Fibroblast of villous mesenchyme (primary cell): Measurements from ENCODE around the gene MTERF4.

DNA sequence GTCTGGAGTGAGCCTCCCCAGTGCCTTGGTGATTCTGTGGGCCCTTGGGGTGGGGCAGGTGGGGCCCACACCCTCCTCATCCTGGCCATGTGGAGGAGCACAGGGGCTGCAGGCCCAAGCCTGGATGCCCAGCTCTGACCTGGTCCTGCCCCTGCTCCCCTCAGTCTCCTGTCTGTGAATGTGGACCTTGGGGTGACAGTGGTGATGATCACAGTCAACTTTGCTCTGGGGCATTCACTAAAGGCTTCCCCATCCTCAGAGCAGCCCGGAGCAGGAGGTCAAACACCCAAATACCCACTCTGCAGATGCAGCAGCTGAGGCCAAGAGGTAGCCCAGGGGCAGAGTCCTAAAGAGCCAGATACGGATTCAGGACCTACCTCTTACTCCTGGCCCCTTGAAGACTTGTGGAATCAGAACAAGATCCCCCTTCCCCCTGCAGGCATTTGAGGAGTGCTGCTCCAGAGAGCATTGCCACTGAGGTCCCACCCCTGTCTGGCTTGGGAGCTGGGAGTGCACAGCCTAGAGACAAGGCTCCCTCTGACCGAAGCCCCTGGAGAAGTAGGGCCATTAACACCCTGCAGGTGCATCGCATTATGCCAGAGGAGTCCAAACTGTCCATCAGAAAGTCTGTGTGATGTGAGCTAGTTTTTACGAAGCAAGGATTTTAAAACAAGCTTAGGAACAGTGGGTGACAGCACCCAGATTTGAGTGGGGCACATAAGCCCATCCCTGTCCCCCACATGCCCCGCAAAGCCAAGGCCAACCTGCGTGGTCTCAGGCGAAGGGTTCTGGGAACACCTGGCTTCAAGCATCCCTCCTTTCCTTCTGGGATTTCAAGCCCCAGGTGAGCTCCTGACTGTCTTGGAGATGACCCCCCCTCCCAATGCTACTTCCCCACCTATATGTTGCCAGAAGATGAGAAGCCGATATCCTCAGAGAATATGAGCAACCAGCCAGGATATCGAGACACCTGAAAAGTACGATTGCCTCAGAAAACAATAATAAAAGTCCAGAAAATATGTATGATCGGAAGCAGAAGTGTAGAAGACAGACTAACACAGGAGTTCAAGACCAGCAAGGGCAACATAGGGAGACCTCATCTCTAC is 48.4 kb downstream of the MTERF4 start:
- CAGE, long polyA plus RNA = no peak

GRCh38 chr2:241063279-241064357 is 38.5 kb downstream of the MTERF4 start:
- CAGE, long polyA plus RNA = no peak

- CAGE, long polyA plus RNA = no peak
These were observed 21.5 kb downstream of the MTERF4 start for GRCh38 chr2:241080344-241081161.

- CAGE, long polyA plus RNA = no peak
These were observed 17.3 kb downstream of the MTERF4 start for GRCh38 chr2:241084652-241085296.

GRCh38 chr2:241102180-241102993 is at the start of gene MTERF4:
Gene MTERF4, minus strand, starts transcription at chr2:241102287.
- CAGE, long polyA plus RNA = no peak

DNA sequence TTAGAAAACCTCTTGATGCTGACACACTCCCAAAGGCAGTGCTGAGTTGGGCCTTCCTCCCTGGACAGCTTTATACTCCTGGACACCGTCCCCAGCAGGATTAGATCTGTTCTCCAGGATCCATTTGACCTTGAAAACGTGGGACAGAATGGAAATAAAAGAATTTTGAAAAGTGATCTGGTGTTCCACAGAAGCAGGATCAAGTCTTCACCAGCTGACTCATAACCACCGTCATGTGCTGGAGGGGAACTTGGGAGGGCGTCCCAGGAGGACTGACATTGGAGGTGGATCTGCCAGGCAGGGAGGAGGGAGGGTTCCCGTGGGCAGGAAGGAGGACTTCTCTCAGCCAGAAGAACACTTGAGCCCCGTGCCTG is 11.2 kb downstream of the PPP1R7 start:
- CAGE, long polyA plus RNA = no peak

GRCh38 chr2:241262449-241263199 is 52.8 kb downstream of the HDLBP start:
- CAGE, long polyA plus RNA = no peak

- CAGE, long polyA plus RNA = no peak
These were observed 1.0 kb downstream of the SEPTIN2 start for GRCh38 chr2:241316811-241317114.

DNA sequence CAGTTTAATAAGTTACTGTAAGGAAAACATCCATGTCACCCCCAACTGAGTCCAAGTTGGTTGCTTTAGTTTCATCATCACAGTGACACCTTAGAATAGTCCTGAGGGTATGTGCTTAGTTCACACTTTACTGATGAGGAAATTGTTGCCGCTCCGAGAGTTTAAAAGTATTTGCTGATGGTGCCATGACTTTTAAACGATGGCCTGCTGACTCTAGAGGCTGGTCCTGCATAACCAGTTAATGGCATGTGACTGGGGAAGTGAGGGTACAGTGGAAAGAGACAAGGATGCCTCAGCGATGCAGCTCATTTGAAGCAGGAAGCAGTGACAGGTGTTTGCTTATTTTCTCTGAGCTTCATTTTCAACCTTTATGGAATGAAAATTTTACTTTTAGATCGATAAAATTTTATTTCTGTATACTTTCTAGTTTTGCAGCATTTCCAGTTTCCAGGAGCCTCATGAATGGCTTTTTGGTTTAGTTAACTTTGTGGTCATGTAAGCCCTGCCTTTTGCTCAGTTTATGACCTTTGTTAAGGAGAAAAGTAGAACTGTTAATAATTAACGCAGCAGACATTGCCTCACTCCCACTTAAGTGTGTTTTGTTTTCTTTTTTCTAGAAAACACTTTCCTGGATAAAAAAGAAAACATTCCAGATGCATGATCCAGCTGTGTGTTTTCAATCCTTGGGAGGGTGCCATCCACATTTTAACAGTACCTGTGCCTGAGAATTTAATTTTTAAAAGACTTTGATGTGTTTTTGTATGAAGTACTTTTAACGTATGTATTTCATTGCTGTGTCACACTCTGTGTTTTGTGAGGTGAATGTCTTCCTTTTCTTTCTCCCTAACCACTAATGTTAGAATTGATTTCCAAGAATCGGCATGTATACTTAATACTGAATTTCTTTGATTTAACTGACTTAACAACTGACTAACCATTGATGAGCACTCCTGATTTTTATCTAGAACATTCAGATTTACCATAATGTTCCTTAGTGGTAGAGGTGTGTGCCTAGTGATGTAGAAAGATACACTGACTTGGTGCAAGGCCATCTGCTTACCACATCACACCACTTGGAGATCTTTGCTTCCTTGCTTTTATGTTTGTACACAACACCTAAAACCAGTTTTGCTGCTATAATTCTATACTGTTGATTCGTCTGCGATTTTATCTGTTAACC is 4.3 kb upstream of the FARP2 start:
- CAGE, long polyA plus RNA = no peak

DNA sequence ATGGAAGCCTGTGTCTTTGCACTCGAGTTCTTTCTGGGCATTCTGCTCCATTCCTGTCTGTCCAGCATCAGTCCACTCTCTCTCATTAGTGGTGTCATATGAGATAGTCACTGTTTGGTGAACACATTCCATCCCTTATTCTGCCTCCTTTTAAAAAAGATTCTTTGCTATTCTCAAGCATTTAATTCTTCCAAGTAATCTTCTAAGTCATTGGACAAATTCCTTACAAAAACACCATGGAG is 19.7 kb downstream of the STK25 start:
- CAGE, long polyA plus RNA = no peak

- CAGE, long polyA plus RNA = no peak
These were observed 18.2 kb downstream of the STK25 start for GRCh38 chr2:241489836-241490834.

DNA sequence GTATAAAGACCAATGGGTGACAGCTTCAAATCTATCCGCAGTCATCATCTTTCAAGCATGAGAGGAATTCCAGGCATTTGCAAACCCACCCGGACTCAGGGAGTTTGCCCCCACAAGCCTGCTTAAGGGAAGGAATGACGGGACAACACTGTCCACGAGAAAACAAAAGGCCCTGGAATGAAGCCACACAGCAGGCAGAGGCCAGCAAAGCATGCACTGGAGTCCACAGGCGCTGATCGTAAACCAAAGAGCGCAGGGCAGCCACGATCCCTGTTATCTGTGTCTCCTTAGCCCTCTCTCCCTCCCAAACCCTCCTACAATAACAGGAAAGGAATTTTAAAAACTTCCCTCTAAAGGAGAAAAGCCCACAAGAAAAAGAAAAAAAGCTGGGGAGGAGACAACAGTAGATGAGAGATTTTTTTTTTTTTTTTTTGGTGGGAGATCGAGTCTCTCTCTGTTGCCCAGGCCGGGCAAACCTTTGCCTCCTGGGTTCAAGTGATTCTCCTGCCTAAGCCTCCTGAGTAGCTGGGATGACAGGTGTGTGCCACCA is 11.3 kb upstream of the BOK start:
- CAGE, long polyA plus RNA = no peak

DNA sequence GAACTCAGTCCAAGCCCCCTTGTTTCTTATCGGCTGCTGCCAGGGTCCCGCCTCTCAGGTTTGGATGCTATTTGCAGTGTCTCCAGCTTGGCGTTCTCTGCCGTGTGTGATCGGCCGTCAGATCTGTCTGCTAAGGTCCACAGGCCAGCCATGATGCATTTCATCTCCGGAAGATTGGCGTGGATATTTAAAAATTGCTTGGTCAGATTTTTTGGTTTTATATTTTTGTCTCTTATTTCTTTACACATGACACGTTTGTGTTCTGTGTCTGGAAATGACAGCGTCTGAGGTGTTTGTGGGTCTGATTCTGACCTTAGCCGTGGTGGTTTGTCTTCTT is 14.1 kb upstream of the GAL3ST2 start:
- CAGE, long polyA plus RNA = no peak

- CAGE, long polyA plus RNA = no peak
These were observed 430 bp upstream of the GAL3ST2 start for GRCh38 chr2:241776165-241776619.

DNA sequence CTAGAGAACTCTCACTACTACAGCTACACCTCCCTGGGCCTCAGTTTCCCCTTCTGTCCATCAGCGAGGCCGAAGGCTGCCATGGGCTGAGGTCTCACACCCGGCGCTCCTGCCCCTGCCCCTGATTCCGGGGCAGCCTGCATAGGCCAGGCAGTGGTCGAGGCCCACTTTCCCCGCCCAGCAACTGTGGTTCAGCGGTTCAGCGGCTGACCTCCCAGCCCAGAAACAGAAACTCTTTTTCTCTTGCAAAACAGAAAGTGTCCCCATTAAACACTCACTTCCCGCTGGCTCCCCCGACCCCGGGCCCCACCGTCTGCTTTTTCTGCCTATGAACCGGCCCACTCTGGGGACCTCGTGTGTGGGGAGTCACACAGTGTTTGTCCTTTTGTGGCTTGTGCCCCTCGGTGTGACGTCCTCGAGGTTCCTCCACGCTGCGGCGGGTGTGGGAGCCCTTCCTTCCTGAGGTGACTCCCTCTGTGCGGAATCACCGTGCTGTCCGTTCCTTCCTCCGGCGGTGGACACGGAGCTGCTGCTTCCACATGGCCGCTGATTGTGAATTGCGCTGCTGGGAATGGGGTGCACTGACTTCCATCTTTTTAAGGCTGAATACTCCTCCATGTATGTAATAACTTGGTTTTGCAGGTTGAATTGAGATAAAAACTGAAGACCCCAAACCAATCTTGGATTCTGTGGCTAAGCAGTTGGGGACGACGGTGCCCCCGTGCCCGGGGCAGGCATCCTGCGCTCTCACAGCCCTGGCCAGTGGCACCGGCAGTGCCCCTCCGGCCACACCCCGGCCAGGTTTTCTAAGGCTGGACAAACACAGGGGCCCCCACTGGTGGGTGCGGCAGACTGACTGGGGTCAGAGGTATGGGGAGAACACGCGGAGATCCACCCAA is 15.8 kb downstream of the PDCD1 start:
- CAGE, long polyA plus RNA = no peak

DNA sequence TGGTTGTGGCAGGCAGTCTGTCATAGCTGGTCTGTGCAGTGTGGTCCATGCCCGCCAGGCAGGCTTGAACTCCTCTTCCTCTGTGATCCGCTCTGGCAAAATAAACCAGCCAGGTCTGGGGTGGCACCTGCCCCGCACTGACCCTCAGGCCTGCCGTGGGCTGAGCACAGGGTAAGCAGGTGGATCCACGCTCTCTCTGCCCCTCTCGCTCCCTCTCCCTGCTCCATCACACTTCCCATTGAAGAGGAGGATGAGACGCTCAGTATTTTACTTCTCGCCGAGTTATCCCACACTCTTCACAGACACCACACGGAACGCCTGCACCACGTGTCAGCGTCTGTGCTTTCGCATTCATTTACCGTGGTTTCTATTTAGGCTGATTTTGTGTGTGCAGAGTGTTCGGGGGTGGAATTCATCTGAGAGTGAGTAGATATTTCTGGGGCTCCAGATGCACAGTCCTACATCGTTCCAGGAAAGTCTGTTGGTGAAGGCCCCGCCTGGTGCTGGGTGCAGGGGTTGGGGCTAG is 25.7 kb upstream of the FAM240C start:
- CAGE, long polyA plus RNA = no peak

DNA sequence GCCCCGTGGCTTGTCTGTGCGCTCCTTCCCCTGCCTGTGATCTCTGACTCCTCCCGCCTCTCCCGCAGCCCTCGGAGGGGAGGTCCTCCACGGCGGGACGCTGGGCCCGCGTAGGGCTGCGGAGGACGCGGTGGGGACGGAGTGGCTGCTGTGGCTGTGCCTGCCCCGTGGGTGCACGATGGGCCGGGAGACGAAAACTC is 36.4 kb upstream of the FAM240C start:
- CAGE, long polyA plus RNA = no peak

- CAGE, long polyA plus RNA = no peak
These were observed 131.3 kb upstream of the FAM240C start for GRCh38 chr2:242031317-242032221.

- CAGE, long polyA plus RNA = no peak
These were observed 175.3 kb upstream of the FAM240C start for GRCh38 chr2:242075527-242076072.